ENCODE measurements around the gene KCNQ4.

DNA sequence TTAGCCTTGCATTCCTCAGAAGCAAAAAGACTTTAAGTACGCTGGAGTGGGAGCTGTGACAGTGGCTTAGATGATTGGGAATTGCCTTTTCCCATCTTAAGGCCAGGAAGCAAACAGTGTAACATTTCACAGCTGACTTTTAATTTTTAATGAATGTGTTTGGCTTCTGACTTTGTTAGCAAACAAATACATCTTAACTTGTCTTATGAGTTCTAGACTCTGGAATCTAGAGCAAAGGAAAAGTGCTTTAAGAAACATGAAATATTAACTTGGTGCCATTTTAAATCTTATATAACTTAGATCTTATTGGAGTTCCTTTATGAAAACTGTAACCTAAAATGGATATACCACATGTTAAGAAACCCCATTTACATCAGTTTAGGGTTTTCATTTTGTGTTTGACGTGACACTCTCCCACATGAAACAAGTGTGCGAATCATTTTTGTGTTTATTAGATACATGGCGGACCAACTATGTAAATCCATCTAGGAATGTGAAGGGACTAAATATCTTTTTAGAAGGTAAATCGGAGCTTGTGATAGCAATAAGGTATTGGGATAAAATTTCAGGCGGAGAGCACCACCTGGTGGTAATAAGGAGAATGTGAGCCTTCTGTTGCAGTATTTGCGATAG lies 31.0 kb downstream of the SMAP2 start:
- PRO-cap, result no peak
- RAMPAGE, long total RNA, 4 experiments, result no peak in any of the 4 experiments

GRCh38 chr1:40413537-40414143 lies 36.6 kb upstream of the ZFP69B start:
- PRO-cap, result no peak
- RAMPAGE, long total RNA, 4 experiments, result no peak in any of the 4 experiments

DNA sequence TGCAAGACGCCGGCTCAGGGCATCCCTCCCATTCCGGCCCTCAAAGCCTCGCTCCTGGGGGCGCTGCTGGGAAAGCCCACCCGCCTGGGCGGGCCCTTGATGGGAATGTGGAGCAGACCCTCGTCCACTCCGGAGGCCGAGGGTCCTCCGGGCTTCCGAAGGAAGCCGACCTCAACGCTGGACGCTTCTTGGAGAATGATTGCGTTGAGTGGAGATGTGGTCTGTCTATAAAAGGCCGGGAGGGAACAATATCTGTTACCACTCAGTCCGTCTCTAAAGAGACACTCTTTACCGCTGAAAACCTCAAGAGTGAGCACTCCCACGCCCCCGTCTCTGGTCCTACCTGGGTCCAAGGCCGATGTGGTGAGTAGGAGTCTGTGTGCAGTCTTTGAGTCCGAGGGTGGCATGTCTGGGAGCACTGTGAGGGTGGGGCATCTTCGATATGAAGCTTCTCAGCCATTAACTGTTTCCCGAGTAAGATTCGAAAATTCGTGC lies 489 bp downstream of the ZFP69 start:
- PRO-cap, result no peak
- RAMPAGE, long total RNA, 4 experiments, result no peak in any of the 4 experiments

- PRO-cap, result bidirectional peak, plus-strand start at chr1:40709333, minus-strand start at chr1:40709150
- RAMPAGE, long total RNA, 4 experiments, result start-site peak on the plus strand in 2 of 4 experiments, at chr1:40709300-40709396 at its widest, 21 to 29 reads per replicate
Observed at GRCh38 chr1:40708531-40709917, 17.5 kb downstream of the NFYC start.

- PRO-cap, result no peak
- RAMPAGE, long total RNA, 4 experiments, result no peak in any of the 4 experiments
Observed at GRCh38 chr1:40743310-40743913, 40.2 kb upstream of the KCNQ4 start.

DNA sequence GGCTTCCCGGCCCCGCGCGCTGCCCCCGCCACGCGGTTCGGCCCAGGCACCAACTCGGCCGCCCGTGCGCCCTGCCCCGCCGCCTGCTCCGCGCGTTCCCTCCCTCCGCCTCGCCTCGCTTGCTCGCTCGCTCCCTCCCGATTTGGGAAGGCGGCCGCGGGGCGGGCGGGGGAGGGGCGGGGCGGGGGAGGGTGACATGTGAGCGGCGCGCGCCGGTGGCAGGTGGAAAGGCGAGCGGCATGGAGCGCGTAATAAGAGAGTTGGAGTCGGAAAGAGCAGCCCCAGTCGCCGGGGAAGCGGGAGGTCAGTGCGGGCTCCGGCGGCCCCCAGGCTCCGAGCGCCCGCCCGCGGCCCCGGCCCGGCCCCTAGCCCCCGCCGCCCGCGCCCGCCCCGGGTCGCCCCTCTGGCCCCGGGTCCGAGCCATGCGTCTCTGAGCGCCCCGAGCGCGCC lies at the start of gene KCNQ4:
Gene KCNQ4, plus strand, starts transcription at position 194 of the 450 bp plus-strand sequence.
- PRO-cap, result bidirectional peak, plus-strand start at position 221 of the sequence, minus-strand start at position 121 of the sequence
- RAMPAGE, long total RNA, 4 experiments, result no peak in any of the 4 experiments

DNA sequence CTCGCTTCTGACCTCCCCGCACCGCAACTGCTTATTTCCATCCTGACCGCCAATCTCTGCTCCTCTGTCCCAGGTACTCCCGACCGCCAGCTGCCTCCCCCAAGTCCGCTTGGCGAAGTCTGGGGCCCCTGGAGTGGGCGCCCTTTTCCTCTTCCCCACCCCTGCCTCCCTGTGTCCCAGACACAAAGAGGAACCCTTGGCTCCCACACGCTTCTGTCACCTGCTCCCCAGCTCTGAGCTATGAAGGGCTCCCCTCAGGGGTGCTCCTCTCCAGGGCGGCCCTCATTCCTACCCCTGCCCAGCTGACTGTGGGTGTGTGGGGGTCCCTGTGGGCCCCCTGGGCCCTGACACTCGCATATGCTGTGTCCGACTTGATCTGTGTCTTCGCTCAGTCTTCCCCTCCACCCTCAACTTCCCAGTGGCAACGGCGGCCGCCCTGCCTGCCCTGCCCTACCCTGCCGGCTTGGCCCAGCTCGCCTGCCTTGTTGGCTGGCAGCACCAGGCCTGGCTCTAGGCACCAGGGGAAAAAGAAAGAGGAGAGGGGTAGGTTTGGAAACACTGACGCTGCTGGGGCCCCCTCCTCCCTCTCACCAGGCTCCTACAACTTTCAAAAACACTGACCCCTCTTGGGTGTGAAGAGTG lies 1.1 kb downstream of the KCNQ4 start:
- PRO-cap, result bidirectional peak, plus-strand start at position 61 of the sequence, minus-strand start outside the sequence; unidirectional peak, minus-strand start at position 484 of the sequence
- RAMPAGE, long total RNA, 4 experiments, result no peak in any of the 4 experiments

DNA sequence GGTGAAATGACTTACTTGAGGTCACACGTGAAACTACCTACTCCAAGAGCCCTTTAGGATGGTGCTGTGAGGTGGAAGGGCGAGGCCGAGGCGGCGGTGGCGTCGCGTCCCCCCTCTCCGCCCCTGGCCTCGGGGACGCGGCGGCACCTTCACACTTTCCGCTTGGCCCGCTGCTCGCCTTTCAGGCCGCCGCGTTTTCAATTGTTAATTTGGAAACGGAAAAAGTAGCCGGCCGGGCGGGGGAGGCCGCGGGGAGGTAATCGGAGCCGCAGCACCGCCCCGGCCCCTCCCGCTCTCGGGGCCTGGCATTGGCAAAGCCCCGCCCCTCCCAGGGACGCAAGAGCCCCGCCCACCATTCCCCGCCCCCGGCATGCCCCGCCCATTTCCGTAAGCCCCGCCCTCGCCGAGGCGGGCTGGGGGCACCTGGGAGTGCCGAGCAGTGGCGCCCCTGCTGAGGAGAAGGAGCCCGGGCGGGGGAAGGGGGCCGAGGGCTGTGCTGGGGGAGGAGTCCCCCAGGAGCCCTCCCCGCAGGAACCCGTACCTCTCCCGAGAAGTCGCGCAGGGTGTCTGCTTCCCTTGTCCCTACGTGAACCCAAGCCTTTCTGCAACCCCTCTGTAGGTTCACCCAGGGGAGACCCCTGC lies 18.7 kb downstream of the KCNQ4 start:
- PRO-cap, result bidirectional peak, plus-strand start at position 390 of the sequence, minus-strand start at position 198 of the sequence
- RAMPAGE, long total RNA, 4 experiments, result no peak in any of the 4 experiments

- PRO-cap, result no peak
- RAMPAGE, long total RNA, 4 experiments, result no peak in any of the 4 experiments
Observed at GRCh38 chr1:40818111-40818433, 34.5 kb downstream of the KCNQ4 start.

DNA sequence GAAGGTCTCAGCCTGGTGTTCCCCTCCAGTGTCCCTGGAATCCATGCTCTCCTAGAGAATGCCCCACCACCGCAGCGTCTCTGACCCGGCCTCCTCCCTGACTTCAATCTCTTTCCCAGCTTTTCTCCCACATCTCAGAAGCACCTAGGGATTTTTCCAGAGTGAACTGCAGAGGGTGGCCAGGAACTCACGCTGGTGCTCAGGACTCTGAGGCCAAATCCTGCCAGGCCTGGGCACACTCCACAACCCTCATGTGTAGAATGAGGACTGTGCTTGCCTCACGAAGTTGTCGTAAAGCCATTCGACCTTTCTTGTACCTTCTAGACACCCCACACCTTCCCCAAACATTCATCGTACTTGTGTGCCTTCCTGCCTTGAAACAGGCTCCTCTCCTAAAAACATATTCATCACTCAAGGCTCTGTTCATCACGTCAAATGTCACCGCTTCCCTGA lies 2.5 kb downstream of the CITED4 start:
- PRO-cap, result no peak
- RAMPAGE, long total RNA, 4 experiments, result no peak in any of the 4 experiments

DNA sequence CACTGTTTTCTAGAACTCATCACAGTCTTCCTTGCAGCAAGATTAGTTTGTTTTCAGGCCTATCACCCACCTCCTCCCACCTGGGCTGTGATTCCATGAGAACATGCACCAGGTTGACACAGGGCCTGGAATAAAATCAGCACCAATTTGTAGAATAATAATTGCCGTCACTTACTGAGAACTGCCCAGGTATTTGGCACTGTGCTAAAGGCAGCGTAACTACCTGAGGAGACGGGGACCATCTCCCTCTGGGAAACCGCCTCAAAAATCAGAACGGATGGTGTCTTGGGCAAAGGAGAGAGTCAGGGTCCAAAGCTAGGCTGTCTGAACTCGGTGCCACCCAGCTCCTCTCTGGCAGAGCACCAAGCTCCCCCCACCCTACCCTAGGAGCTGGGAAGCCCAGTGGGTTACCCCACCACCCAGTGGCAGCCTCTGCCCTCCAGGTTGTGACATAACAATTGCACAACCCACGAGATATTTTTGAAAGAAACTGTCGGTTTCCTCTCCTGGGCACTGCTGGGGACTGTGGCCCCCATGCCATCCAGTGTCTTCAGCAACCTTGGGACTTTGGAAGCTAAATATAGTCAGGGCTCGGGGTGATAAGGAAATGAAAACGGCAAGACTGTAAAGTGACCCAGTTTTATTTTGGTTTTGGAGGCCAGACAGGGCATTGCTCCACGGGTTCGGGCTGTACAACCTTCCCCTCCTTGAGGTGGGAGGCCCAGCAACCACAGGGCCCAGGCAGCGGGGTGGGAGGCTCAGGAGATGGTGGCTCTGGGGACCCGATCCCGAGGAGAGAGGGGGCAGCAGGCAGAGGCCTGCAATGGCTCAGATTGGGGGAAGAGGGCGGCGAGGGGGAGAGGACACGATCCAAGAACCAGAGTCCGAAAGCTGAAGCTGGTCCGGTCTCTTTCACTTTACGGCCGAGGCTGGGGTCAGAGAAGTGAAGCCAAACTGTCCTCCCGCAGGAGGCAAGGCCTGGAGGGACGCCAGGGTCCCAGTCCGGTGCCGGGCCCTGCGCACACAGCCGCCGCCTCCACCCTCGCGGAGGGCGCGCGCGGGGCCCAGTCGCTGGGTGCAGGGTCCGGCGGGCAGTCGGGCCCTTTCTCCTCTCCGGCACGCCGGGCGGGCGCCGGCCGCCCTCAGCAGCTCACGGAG lies 1.4 kb downstream of the CITED4 start:
- PRO-cap, result bidirectional peak, plus-strand start at position 1,067 of the sequence, minus-strand start at position 931 of the sequence
- RAMPAGE, long total RNA, 4 experiments, result no peak in any of the 4 experiments

- PRO-cap, result no peak
- RAMPAGE, long total RNA, 4 experiments, result no peak in any of the 4 experiments
Observed at GRCh38 chr1:40984938-40985587, 5.6 kb downstream of the CTPS1 start.

- PRO-cap, result no peak
- RAMPAGE, long total RNA, 4 experiments, result no peak in any of the 4 experiments
Observed at GRCh38 chr1:41022024-41022623, 599 bp upstream of the SLFNL1 start.

GRCh38 chr1:41037025-41037783 lies 15.7 kb upstream of the SLFNL1 start:
- PRO-cap, result no peak
- RAMPAGE, long total RNA, 4 experiments, result no peak in any of the 4 experiments

- PRO-cap, result no peak
- RAMPAGE, long total RNA, 4 experiments, result no peak in any of the 4 experiments
Observed at GRCh38 chr1:41129573-41129899, 108.0 kb upstream of the SLFNL1 start.

DNA sequence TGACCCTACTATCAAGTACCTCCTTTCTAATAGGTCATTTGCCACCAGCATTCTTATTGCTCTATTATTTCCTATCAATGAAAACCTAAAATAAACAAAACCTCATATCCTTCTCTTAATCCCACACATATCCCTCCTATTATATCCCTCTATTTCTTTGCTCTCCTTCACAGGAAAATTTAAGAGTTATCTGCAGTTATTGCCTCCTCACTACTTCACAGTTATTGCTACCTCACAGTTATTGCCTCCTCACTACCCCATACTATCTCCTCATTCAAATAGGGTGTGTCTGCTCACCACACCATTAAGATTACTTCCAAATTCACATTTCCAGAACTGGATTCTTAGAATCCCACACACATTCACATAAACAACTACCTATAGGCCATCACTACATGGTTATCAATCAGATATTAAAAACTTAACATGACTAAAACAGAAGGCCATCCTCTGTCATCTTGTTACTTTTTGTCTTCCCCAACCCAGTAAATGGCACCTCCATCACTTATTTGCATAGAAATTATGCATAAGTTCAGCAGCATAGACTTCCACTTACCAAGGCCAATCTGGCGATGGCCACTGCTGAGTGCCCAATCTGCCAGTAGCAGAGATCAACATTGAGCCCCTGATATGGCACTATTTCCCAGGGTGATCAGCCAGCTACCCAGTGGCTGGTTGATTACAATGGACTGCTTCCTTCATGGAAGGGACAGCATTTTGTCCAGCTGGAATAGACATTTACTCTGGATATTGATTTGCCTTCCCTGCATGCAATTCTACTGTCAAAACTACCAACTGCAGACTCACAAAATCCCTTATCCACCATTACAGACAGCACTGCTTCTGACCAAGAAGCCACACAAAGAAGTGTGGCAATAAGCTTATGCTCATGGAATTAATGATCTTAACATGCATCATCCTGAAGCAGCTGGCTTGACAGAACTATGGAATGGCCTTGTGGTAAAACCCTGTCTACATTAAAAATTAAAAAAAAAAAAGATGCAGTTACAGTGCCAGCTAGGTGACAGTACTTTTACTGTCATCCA lies 71.2 kb downstream of the SCMH1 start:
- PRO-cap, result no peak
- RAMPAGE, long total RNA, 4 experiments, result no peak in any of the 4 experiments

DNA sequence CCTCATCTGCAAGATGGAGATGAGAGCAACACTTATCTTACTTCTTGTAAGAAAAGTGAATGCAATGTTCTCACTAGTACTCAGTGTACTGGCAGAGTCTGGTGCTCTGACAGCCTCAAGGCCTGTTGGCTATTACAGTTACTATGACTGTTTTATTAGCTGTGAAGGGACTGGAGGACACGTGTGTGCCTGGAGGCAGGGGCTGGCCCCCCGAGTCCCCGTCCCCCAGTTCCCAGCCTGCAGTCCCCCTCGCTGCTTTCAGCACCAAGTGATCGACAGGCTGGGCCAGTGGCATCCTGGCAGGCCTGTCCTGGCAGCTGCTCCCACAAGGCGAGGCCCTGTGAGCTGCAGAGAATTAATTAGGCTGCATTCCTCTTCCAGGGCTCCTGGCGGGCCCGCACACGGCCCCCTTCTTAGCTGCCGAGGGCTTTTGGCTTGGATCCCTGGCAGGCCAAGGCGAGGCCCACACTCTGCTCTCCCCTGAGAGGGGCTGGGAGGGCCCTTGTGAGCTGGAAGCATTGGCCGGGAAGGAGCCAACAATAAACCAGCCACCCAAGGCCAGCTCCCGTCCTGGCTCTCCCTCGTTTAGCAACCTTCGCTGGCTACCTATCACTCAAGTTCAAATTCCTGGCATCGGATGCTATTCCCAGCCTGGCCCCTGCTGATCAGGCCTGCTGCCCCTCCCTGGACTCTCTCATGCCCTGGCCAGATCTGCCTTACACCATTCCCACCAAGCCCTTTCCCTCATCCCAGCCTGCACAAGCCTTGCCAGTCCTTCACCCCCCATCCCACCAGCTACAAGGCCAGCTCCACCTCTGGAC lies 9.8 kb downstream of the EDN2 start:
- PRO-cap, result no peak
- RAMPAGE, long total RNA, 4 experiments, result no peak in any of the 4 experiments

- PRO-cap, result no peak
- RAMPAGE, long total RNA, 4 experiments, result no peak in any of the 4 experiments
Observed at GRCh38 chr1:41476651-41477122, 7.8 kb downstream of the EDN2 start.

DNA sequence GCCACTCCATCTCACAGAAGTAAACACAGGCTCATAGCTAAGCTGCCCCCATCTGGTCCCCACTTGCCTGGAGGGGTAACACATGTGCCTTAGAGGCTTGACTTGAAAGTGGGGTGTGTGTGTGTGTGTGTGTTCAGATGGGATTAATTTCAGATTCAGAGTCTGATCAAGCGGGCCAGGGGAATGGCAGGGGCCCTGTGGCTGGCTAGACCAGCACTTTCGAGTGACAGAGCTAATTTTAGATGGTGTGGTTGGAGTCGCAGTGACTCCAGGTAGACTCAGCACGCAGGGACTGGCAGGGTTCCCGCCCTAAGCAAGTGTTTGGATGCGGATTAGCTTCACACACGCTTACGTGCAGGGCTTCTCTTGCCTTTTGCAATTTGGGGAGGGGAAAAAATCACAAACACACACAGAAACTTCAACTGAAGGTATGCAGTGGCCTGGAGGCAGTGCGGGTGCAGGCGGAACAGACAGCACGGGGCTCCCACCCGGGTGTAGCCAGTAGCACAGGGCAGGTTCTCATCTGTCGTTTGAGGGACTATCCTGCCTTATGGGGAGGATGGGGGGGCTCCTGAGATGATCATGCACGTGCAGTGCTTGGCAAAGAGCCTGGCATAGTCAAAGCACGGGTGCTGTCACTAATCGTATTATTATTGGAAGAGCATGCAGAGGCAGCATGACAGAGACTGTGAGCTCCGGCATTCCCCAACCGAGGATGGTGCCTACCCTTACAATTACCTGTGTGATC lies 1.3 kb downstream of the EDN2 start:
- PRO-cap, result no peak
- RAMPAGE, long total RNA, 4 experiments, result no peak in any of the 4 experiments

DNA sequence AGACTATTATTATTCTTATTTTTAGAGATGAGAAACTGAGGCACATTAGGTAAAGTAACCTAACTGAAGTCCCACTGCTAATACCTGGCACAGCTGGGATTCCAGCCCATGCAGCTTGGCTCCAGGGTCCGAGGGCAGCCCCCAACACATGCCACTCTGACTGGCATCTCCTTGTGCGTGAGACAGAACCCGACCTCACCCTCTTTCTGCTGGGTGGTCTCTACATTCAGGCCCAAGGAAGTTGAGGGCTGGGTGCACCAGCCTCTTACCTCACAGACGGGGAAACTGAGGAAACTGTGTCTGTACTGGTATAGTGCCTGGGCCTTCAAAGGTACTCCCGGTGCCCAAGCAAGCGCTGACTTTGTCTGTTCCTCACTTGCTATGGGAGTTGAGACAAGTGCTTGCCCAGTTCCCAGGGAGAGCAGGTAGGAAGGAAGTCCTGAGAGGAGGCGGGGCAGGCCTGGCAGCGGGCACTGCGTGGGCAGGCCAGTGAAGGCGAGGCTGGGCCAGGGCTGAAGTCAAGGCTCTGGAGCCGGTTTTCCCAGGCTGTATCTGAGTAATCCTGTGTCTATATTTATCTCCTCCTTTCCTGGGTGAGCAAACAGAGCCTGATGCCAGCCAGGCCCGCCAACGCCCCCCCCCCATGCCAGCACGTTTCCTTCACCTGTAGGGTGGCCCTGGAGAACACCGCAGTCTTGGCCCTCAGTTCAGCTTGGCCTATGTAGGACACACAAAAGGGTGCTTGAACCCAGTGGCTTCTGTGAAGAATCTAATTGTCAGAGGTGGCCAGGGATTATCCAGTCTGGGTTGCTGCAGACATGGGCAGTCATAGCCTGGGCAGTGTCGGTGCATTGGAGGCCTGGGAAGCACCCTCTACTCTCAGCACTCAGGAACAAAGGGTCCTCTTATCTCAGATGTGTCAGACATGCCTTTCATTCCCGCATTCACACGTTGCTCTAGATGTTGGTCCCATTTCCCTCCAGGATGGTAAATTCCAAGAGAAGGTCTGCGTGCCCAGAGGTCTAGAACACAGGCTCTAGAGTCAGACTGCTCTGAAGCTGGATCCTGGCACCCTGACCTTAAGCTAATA lies 16.0 kb upstream of the EDN2 start:
- PRO-cap, result no peak
- RAMPAGE, long total RNA, 4 experiments, result no peak in any of the 4 experiments

Data from gastroesophageal sphincter (tissue), 4 donors.